ENCODE results near the genes ZNF25 and CXCL12.

GRCh38 chr10:37860755-37861487 lies 3.5 kb upstream of the ZNF248 start:
- PRO-cap, 10 experiments: peak in 2 of 10 experiments; most common minus-strand start chr10:37860950 (in 2)

- PRO-cap, 10 experiments: peak in 10 of 10 experiments; most common plus-strand start chr10:37976798 (in 9); most common minus-strand start chr10:37976546 (in 9)
Measured at GRCh38 chr10:37976046-37977069, at the start of gene ZNF25. Gene ZNF25, minus strand, starts transcription at chr10:37976647.

DNA sequence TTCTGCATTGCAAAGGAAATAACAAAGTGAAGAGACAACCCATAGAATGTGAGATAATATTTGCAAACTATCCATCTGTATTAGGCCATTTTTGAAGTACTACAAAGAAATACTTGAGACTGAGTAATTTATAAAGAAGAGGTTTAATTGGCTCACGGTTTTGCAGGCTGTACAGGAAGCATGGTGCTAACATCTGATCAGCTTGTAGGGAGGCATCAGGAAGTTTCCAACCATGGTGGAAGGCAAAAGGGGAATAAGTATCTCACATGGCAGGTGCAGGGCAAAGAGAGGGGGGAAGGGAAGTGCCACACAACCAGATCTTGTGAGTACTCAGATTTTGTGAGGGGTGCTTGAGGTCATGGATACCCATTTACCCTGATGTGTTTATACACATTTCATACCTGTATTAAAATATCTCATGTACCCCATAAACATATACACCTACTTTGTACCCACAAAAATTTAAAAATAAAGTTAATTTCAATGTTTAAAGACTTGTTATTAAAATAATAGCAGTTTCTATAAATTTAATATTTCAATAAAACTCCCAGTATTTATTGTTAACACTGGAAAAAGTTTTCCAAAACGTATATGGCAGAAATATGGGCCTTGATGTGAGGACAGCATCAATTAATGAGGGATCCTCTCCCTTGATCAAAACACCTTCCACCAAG lies 28.8 kb downstream of the ZNF37A start:
- PRO-cap, 10 experiments: no peak in any of the 10 experiments

DNA sequence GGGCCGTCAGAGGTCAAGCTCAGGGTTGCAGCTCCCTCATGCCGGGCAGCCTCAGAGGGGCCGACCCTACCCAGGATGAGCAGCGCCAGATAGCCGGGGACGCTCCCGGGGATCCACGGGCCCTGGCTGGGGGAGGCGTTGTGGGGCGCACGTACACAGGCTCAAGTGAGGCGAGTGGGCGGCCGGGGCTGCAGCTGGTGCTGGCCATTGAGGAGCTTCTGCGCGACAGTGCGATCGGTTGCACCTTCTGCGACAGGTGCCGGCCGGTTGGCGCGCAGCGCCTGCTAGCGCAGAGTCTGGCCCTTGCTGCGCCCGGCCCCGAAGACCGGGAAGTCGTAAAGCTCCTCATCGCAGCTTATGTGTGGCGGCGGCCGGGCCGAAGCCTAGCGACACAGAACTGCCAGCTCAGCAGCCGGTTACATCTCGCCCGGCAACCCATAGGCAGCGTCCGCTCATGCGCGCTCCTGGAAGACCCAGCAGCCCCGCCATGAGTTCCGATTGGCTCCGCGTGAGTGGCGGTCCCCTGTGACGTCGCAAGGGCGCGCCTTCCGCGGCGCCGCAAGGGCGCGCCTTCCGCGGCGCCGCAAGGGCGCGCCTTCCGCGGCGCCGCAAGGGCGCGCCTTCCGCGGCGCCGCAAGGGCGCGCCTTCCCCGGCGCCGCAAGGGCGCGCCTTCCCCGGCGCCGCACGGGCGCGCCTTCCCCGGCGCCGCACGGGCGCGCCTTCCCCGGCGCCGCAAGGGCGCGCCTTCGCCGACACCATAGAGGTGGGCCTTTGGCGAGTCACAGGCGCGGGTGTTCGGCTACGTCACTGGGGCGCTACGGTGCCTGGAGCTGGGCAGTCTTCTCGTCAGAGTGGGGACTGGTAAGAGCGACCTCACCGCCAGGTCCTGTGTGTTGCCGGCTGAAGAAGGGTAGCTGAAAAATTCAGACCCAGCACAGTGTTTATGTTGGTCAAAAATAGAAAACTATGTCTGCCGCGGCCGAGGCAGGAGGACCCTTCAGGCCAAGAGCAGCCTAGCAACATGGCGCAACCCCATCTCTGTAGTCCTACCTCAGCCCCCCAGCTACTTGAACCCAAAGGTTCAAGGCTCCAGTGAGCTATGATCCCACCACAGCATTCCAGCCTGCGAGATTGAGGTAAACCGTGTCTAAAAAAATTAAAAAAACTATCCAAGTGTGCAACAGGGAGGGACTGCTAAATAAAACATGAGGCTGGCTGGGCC lies 308.7 kb downstream of the ZNF37A start:
- PRO-cap, 10 experiments: peak in 10 of 10 experiments; most common plus-strand start position 811 of the sequence (in 10); most common minus-strand start position 439 of the sequence (in 8)

DNA sequence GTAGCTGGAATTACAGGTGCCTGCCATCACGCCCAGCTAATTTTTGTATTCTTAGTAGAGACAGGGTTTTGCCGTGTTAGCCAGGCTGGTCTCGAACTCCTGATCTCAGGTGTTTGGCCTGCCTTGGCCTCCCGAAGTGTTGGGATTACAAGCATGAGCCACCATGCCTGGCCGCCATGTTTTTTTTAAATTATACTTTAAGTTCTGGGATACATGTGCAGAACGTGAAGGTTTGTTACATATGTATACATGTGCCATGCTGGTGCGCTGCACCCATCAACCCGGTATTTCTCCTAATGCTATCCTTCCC lies 206.9 kb downstream of the ZNF33B start:
- PRO-cap, 10 experiments: no peak in any of the 10 experiments

DNA sequence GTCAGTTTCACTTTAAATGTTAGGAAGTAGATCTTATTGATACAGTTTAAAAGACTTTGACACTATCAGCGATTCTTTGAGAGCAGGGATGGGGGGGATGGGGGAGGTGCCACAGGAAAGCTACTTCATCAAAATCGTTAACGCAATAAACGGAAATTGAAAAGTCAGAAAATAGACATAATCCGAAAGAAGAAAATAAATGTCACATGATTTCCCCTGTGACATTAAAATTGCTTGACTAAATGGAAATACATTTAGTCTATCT lies 441 bp upstream of the ZNF33B start:
- PRO-cap, 10 experiments: no peak in any of the 10 experiments

GRCh38 chr10:42640642-42641585 lies 2.5 kb upstream of the ZNF33B start:
- PRO-cap, 10 experiments: peak in 8 of 10 experiments; most common plus-strand start chr10:42641012 (in 2); most common minus-strand start chr10:42640848 (in 8)

DNA sequence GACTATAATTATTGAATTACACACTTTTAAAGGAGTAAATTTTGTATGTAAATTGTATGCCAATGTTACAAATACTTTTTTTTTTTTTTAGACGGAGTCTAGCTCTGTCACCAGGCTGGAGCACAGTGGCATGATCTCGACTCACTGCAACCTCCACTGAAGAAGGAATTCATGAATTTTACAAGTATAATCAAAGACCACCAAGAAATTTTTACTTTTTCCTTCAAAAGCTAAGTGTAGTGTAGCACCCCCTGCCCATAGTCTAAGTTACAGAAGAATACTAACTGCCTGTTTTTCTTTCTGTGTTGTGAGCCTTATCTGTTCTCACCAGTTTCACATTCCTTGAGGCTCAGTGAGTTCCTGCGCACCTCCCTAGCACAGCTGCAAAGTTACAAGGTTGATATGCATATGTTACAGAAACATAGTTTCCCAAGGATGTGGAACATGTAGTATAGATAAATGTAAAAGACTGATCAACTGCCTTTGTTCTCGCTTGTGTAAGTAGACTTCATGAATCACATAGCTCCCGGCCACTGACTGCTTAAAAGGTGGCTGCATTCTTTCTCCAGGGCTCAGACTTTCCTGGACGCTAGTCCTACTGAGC lies 6.6 kb upstream of the ZNF33B start:
- PRO-cap, 10 experiments: no peak in any of the 10 experiments

DNA sequence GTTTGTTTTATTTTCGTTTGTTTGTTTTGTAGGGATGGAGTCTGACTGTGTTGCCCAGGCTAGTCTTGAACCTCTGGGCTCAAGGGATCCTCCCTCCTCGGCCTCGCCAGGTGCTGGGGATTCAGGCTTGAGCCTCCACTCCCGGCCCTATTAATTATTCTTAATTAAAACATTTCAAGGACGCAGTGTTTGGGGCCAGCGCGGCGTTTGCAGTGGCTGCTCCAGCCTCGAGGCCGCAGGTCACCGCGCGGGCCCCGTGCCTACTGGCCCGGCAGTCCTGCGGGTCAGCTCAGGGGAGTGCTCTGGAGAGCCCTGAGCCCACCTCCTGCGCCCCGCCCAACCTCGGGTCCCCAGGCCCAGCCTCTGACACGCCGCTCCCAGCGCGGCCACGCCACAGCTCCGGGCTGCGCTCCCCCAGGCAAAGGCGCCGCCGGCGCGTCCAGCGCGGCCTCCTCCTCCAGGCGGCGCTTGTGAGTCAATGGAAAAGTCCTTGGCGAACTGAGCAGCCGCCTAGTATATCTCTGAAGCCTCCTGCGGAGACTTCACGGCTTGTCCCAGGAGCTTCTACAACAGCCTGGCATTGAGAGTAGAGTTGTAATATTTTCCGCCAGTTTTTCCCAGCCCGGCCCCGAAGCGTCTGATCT lies 29.6 kb upstream of the BMS1 start:
- PRO-cap, 10 experiments: peak in 3 of 10 experiments; most common plus-strand start position 478 of the sequence (in 2); most common minus-strand start position 441 of the sequence (in 3)

- PRO-cap, 10 experiments: peak in 2 of 10 experiments; most common minus-strand start chr10:42783389 (in 2)
Measured at GRCh38 chr10:42783161-42783722, 647 bp downstream of the BMS1 start.

GRCh38 chr10:42864534-42864919 lies 81.9 kb downstream of the BMS1 start:
- PRO-cap, 10 experiments: peak in 6 of 10 experiments; most common minus-strand start chr10:42864753 (in 6)

- PRO-cap, 10 experiments: peak in 4 of 10 experiments; most common plus-strand start chr10:42952597 (in 3); most common minus-strand start chr10:42952420 (in 2)
Measured at GRCh38 chr10:42952287-42952698, 124.6 kb upstream of the RET start.

DNA sequence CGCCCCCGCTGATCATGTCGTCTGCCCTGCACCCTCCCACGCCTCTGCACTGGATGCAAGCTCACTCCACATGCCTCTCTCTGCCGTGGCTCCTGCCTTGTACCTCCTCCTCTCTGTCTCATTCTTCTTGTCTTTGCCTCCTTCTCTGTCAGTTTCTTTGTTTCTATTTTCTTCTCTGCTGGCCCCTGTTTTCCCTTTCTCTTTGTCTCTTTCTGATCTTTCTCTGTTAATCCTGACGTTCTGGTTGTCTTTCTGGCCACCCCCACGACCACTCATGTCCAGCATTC lies 87.7 kb upstream of the RET start:
- PRO-cap, 10 experiments: no peak in any of the 10 experiments

GRCh38 chr10:43304509-43305338 lies 37.9 kb upstream of the RASGEF1A start:
- PRO-cap, 10 experiments: peak in 2 of 10 experiments; most common plus-strand start chr10:43304946 (in 2); most common minus-strand start chr10:43304822 (in 1)

DNA sequence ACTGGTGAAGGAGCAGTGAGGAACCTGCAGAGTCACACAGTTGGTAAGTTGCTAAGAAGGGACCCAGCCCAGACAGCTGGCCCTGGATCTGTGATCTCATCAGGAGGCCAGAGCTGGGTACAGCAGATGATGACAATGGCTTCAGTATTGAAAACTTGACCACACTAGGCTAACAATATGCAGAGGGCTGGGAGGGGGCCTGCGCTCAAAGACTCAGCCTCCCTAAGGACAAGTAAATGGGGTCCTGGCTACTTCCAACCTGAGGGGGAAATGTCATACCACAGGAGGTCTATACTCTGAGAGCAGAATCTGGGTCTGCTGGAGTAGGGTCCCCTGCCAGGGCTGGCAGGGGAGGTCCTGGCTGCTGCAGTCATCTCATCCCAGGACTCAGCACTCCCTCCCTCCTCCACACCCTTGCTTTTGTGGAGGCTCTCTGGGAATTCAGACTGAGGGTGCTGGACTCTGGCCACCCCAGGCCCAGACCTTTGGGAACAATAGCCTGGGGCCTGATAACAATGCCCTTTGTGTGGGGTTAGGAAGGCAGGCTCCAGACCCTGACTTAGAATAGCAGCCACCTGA lies 1.4 kb downstream of the FXYD4 start:
- PRO-cap, 10 experiments: no peak in any of the 10 experiments

DNA sequence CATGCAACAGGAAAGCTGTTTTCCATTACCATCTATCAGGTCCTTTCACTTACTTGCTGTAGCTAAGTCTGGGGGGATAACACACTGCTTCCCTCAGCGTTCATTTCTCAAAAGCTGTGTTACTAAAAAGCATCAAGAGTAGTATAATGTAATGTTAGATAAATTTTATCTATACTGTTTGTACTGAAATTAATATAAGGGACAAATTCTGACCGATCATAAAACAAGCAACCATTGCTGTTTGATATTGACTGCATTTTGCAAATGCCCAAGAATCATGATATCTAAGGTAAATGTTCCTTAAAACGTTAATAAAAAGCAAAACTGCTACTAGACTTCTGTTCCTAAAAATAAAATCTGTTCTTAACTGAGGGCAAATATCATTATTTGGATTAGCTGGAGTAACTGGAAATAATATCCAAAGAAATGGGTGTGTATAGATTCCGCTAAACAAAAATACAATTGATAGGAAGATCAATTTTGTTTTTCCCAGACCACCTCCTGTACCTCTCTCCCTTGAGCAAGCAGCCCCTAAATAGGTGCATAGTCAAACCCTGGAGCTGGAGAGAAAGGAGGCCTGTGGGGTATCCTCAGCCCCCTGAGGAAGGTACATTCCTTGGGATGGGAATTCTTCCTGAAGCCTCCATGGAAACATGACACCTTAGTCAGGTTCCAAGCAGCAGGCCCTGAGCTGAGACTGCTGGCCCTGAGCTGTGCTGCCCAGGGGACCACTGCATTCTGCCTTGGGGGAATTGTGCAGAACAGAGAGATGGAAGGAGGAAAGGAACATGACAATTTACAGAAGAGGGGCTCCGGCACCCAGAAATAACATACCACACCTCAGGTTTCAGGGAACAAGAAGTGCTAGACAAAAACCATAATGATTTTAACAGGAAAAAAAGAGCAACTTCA lies 7.5 kb downstream of the HNRNPF start:
- PRO-cap, 10 experiments: no peak in any of the 10 experiments

DNA sequence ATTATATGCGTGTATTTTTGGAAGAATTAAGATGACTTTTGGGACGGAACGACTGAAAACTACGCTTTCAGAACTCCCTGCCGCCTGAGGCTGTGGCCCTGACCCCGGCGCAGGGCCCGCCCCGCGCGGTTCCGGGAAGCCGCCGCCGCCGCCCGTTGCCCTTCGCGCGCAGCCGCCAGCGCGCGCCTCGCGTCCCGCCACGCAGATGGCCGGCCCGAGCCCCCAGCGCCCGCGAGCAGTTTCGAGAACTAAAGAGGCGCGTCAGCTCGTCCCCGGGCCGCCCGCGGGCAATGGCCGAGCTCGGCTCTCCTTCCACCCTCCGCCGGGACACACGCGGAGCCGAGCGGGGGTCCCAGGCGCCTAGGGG lies 1.9 kb downstream of the HNRNPF start:
- PRO-cap, 10 experiments: peak in 7 of 10 experiments; most common plus-strand start position 161 of the sequence (in 5); most common minus-strand start position 111 of the sequence (in 2)

- PRO-cap, 10 experiments: no peak in any of the 10 experiments
Measured at GRCh38 chr10:43816613-43816892, 167.9 kb upstream of the ZNF32 start.

- PRO-cap, 10 experiments: no peak in any of the 10 experiments
Measured at GRCh38 chr10:43822445-43823077, 173.9 kb upstream of the ZNF32 start.

DNA sequence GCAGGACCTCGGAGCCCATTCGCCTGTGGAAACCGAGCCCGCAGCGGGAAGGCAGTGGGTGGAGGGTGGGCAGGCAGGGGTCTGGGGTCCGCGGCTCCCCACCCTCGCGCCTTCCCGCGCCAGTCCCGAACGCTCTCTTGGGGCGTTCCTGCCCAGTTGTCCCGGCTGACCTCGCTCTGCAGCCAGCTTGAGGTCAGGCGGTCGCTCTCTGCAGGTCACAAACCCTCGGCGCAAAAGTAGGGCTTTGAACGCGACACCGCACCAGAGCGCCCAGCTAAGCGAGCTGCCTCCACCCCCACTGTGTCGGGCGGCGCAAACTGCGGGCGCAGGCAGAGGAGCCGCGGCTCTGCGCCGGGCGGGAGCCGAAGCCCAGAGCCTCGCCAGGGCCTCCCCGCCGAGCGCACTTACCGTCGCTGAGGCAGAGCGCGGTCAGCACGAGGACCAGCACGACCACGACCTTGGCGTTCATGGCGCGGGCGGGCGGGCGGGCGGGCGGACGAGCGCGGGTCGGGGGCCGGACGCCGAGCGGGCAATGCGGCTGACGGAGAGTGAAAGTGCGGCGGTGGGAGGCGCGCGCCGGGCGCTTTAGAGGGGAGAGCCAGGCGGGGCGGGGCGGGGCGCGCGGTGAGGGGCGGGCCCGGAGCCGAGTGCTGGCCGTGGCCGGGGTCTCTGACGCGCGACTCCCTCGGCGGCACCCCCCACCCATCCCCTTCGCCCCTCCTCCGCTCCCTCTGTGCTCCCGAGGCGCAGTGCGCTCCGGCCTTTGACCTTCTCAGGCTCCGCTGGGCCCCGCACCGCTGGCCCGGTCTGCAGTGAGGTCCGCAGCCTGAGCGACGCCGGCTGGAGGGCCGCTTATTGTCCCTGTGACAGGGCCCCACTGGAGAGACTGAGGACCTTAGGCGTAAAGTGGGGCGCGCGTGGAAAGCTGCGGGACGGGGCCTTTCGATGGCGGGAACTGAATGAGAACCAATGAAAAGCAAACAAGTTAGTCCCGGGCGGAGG lies at the start of gene CXCL12:
CXCL12 (minus strand) TSS at position 561 of the 1,002 bp plus-strand sequence.
- PRO-cap, 10 experiments: peak in 5 of 10 experiments; most common minus-strand start position 561 of the sequence (in 5)